ENCODE measurements around a stretch of chr10.

GRCh38 chr10:50815950-50816288, 69.5 kb downstream of the A1CF start:
- RRBS = no CpG with 5 or more reads among the region's 2 CpGs

DNA sequence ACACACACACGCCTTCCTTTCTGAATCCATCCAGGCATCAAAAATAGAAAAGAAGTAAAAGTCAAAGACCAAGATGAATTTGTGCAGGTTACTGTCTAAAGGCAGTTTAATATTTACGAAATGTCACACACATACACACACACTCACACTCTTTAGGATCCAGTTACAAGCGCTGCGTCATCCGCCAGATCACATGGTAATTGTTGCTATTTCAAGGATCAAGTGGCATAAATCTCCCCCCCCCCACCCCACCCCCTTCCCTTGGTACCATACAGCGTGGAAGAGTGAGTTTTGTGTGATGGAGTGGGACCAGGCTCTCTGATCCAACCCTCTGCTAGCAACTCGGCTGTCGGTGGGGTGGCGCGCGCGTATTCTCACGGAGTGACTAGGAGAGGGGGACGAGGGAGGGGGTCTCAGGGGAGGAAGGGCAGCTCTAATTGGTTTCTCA, 83.6 kb upstream of the PRKG1 start:
- RRBS = no CpG with 5 or more reads among the region's 14 CpGs

DNA sequence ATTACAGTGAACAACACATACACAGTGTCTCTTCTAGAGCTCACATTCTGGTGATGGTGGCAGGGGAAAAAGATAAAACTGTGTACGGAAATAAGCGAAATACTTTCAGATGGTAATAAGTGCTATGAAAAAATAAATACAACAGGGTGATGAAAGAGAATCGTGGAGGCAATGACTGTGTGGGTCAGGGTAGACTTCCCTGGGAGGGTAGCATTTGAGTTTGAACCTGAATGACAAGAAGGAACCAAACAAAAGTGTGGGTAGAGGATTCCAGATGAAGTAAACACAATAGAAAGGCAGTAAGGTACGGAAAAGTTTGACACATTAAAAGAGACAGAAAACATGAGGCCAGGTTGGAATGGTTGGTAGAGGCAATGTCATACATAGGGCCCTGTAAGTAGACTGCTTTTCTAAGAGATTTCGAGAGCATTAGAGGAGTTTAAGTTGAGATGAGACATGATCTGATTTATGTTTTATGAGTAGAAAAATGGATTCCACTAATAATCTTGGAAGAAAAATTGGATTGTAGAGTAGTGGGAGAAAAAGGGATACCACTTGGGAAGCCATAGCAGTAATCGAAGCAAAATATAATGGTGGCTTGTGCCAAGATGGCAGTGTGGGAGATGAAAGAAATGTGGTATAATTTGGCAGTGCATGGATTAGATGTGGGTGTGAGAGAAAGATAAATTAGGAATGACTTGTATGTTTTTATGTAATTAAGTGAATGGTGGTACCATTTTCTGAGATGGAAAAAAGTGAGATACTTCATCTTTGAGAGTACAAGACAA, 92.9 kb downstream of the PRKG1 start:
- RRBS = no CpG with 5 or more reads among the region's 6 CpGs

- RRBS = no CpG with 5 or more reads among the region's 5 CpGs
These were observed 120.2 kb downstream of the PRKG1 start for GRCh38 chr10:51194384-51194890.

DNA sequence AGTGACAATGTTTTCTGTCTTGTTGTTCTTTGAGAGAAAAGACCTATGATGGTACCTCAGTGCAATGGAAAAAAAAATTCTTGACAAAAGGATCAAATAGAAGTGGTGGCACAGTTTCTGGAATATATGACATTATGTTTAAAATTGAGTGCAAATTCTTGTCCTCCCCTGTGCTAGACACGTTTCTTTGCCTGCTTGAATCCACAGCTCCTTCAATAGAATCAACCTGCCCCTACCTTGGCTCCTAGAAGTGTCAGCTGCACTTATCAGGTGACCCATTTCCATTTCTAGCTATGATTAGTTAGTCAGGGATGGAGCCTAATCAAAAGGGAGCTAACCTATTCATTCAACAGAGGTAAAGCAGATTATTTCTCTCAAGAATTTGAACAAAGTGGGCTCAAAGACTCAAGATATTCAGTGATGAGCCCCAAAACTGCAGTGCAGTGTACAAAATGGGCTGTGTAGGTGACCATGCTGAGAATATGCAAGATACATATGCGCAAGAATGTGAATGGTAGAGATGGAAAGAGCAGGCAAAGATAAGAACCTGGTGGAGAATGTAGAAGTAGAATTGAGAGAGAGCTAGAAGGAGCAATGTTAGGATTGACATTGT, 158.4 kb downstream of the PRKG1 start:
- RRBS = no CpG with 5 or more reads among the region's 2 CpGs

DNA sequence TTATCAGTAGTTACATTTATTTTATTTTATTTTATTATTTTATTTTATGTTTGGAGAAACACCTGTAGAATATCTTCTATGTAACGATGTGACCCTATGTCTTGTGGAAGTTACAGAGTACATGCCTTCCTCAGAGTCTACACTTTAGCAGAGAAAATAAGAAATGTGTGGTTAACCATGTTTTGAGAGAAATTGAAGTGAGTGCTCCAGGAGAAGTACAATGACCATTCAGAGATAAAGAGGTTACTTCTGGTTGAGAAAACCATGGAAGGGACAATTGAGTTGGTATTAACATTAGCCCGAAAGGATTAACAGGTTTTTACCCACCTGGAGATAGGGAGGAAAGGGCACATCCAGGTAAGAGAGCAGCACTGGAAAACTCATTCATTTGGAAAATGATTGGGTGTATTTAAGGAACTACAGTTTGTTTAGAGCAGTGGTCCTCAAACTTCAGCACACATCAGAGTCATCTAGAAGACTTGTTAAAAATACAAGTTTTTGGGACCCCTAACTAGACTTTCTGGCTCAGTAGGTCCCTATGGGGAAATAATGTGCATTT, 191.3 kb downstream of the PRKG1 start:
- RRBS = no CpG with 5 or more reads among the region's 2 CpGs

DNA sequence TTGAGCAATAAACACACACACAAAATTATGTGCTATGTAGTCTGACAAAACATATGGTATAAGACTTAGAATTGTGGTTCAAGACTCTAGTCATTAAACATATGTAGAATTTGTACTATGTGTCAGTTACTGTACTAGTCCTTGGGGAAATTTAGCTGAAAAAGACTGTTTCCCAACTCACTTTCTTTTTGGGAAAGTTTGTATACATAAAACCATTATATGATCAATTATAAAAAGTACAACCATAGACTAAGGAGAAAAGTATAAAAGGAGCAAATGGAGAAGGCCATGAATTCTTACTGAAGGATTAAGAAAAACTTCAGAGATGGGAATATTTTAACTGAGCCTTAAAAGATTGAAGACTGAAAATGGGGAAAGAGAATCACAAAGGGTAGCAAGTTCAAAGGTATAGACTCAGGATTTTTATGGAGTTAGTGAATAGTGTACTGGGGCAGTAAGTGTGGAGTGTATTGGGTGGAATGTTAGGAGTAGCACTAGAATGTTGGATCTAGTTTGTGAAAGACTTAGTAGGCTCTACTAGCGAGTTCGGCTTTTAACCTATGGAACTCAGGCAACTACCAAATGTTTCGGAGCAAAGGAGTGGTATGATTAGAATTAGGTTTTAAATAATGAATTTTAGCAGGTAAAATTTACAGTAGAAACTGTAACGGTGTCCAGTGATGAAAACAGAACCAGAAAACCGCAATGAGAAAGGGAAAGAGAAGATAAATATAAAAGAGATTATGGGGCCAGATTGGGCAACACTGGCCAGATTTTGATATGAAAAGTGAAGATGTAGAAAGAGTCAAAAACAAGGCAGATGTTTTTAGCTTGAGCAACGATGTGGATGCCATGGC, 36.7 kb downstream of the CSTF2T start:
- RRBS = no CpG with 5 or more reads among the region's 6 CpGs

- RRBS = no CpG with 5 or more reads among the region's 4 CpGs
These were observed 195.8 kb upstream of the CSTF2T start for GRCh38 chr10:51895058-51895674.

DNA sequence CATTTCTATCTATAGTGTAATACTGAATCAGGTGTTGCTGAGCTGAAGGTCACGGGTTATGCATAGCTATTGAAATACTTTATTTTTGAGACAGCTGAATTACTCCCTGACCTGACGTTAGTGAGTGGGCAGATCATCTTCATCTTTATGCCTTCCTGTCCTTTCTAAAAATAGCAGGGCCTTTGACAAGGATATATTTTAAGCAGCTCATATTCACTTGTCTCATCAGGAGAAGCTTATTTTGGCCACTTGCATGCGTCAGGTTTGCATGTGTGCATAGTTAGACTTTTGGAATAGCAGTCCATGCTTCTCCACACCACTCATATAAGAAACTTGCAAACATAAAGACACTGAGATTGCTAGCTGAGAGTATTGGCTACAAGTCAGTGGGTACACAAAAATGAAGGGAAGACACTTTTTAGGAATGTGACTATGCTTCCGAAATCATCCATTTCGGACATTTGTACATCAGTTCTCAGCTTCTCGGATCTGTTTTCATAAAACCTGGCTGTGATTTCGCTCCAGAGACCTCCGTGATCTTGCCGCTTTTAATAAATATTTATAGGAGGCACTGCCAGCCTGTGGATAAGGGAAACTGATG, 63.4 kb upstream of the DKK1 start:
- RRBS = no CpG with 5 or more reads among the region's 9 CpGs

DNA sequence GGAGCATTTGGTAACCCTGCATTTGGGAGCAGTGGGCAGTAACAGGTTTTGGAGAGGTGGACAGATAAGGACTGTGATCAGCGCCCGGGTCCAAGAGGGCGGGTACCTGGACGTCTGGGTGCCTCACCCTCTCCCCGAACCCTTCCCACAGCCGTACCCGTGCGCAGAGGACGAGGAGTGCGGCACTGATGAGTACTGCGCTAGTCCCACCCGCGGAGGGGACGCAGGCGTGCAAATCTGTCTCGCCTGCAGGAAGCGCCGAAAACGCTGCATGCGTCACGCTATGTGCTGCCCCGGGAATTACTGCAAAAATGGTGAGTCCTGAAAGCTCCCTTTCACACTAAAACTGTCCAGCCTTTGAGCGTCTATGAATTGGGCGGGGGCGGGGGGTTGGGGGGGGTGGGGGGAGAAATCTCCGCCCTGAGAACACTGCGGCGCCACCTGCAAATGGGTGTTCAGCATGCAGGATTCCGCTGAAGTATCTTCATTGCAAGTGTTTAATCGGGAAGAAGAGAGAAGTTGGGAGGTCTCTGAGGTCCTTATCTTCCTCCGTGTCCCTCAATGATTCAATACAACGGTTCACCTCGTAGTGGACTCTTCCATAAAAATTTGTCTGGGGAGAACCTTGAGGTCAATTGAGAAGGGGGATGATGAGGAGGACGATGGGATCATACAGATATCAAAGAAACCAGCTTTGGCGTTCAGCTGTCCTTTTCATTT, 851 bp downstream of the DKK1 start:
- RRBS = no CpG with 5 or more reads among the region's 35 CpGs

DNA sequence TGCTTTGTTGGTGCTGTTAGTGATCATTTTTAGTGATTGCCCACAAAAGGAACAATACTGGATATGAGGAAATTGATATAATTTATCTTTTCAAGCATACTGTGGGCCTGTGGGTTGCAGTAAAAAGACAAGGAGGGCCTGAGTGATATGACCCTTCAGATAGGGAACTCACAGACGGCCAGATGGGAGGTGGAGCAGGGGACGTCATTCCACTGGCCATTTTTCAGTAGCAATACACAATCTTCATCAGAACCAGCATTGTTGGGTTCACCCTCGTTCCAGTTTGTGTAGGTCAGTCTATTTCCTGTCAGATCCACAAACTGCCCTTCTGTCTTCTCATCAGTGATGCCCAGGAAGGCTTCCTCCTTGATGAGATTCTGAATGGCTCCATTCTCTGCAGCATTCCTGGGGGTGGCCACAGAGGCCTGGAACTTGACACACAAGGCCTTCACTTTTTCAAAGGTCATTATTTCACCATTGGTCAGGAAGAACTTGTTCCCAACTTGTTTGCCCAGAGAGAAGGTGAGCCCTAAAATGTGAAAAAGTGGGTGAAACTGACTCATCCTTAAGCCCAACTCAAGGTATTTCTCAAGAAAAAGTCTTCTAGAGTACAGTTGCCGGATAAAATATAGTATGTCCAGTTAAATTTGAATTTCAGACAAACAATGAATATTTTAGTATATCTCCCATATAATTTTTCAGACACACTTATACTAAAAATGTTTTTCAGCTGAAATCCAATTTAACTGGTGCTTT, 4.4 kb downstream of the MBL2 start:
- RRBS = no CpG with 5 or more reads among the region's 4 CpGs

DNA sequence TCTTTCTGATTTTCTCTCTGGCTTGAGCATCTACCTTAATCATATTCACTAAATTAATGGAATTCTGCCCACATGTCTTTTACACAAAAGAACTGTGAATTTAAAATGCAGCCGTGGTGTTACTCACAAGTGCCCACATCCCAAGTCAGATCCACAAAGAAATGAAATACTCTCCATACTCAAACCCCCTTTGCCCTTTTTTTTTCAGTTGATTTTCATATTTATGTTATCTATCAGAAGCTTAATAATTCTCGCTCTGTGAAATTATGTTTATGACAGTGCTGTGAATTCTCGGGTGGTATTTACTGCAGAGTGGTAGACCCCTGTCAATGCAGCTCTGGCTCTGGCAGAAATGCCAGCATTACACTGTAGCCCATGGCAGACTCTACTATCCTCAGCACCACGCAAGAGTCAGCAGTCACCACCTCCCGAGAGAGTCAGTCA, 32.6 kb upstream of the MBL2 start:
- RRBS = no CpG with 5 or more reads among the region's 5 CpGs

GRCh38 chr10:53000709-53001237, 228.2 kb upstream of the MBL2 start:
- RRBS = no CpG with 5 or more reads among the region's 9 CpGs

GRCh38 chr10:53597694-53598415, 825.3 kb upstream of the MBL2 start:
- RRBS = no CpG with 5 or more reads among the region's 4 CpGs

- RRBS = no CpG with 5 or more reads among the region's 1 CpG
These were observed 3.2 kb upstream of the UBE2D1 start for GRCh38 chr10:58331604-58331940.

GRCh38 chr10:58399983-58400643, 14.9 kb downstream of the TFAM start:
- RRBS = no CpG with 5 or more reads among the region's 8 CpGs

DNA sequence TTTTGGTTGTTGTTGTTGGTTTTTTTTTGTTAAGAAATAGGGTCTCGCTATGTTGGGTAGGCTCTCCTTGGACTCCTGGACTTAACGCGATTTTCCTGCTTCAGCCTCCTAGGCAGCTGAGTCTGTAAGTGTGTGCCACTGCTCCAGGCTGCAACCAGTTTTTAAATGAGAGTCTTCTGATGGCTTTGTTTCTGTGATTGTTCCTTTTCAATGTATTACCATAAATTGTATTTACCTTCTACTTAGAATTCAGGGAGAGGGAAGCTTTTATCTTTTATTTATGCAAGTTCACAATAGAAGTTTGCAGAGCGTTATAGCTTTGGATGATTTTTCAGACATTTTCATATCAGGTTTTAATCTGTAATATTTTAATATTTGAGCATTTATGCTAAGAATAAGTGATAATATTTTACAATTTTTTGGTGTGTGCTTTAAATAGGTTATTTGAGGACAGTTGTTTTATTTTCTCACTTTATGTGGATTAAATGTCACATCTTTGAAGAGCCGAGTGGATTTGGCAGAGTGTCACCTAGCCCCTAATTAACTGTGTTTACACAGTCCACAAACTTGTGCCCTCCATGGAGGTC, 63.0 kb downstream of the BICC1 start:
- RRBS = no CpG with 5 or more reads among the region's 5 CpGs

- RRBS = no CpG with 5 or more reads among the region's 11 CpGs
These were observed 867 bp upstream of the PHYHIPL start for GRCh38 chr10:59175570-59175982.

- RRBS = no CpG with 5 or more reads among the region's 2 CpGs
These were observed 132.6 kb downstream of the SLC16A9 start for GRCh38 chr10:59576984-59577485.

Measured in HCT116 (cell line).